NT2/D1 (cell line): ENCODE measurements around a stretch of chr4.

DNA sequence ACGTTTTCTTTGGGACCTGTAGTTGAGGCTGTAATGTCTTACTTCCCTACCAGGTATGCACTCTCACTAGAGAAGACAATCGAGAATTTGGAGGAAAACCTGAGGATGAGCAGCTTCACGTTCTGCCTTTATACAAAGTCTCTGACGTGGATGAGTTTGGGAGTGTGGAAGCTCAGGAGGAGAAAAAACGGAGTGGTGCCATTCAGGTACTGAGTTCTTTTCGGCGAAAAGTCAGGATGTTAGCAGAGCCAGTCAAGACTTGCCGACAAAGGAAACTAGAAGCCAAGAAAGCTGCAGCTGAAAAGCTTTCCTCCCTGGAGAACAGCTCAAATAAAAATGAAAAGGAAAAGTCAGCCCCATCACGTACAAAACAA is 125.8 kb downstream of the TET2 start:
- RRBS, 2 experiments, result no CpG with 5 or more reads among the region's 9 CpGs

GRCh38 chr4:105352825-105353153 is 121.1 kb downstream of the PPA2 start:
- RRBS, 2 experiments, result no CpG with 5 or more reads among the region's 3 CpGs

DNA sequence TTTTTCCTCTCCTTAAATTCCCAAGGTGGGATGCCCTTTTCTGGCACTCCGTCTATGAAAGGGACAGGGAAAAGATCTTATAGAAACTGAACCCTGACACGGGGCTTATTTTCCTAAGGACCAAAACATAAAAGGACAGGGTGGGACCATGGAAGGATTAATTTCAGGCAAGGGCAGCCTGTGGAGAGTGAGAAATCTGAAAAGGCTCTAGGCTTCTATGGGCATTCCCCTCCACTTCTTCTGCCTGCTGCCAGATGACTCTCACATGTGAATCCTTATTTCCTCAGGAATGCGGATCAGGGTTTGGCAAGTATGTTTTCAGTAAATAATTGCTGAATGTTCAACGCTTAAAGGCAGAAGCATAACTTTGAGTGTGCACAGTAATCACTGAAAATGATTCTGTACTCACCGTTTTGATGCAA is 625 bp upstream of the ARHGEF38 start:
- RRBS, 2 experiments, result no CpG with 5 or more reads among the region's 5 CpGs

- RRBS, 2 experiments, result no CpG with 5 or more reads among the region's 1 CpG
Measured at GRCh38 chr4:105645714-105646034, 62.8 kb downstream of the INTS12 start.

- RRBS, 2 experiments, result no CpG with 5 or more reads among the region's 6 CpGs
Measured at GRCh38 chr4:106220138-106220560, 95.9 kb downstream of the TBCK start.

GRCh38 chr4:107034094-107034657 is 1.9 kb downstream of the DKK2 start:
- RRBS, 2 experiments, result 2 to 4% methylated on average over 3 of the region's 32 CpGs

- RRBS, 2 experiments, result 96 to 97% methylated on average over 4 of the region's 9 CpGs
Measured at GRCh38 chr4:107381105-107381306, 339.0 kb downstream of the PAPSS1 start.

DNA sequence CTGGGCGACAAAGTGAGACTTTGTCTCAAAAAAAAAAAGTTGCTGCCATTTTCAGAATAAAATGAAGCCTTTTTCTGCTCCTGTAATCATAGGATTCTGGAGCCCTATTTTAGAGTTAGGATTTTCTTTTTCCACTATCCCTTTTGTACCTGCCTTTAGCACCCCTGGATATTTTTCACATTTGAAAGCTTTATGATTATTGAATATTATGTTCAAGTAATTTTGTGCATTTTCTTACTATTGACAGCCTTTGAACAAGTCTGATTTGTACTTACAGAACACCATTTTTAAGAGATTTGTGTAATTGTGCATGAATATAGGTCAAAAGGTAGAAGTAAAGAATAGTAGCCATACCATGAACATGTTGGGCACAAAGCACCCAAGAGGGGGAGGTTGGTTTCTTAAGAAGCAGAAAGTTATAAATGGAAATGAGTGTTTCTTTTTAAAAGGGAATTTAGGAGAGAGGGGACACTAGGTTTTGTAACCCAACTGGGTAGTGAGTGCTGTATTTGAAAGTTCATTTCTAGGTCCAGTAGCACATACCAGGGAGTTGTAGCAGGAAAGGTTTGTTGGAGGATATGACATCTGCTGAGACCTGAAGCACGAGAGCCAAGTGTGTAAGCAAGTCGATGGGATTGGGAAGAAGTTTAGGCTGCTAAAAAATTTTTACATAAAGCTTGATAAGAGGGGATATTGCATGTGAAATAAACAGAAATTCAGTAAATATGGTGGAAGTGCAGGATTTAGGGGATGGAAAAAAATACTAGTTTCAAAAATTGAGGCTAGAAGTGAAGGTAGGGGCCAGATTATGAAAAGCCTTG is 44.2 kb downstream of the SGMS2 start:
- RRBS, 2 experiments, result no CpG with 5 or more reads among the region's 3 CpGs

DNA sequence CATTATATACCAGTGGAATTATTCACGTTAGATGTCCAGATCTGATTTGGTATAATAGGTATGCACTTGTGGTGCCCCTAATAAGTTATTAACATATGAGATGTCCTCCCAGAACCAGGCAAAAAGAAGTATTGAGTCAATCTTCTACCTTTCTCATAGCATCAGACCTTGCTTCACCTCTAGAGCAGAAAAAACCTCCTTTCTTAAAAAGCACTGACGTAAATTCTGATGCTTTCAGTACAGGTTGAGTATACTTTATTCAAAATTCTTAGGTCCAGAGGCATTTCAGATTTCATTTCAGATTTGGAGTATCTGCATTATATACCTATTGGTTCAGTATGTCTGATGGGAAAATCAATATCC is 22.4 kb downstream of the LEF1 start:
- RRBS, 2 experiments, result no CpG with 5 or more reads among the region's 2 CpGs

GRCh38 chr4:109303145-109303628 is 729 bp upstream of the COL25A1 start:
- RRBS, 2 experiments, result 0% methylated on average over 1 of the region's 11 CpGs; no CpG with 5 or more reads in 1 of the 2 experiments

DNA sequence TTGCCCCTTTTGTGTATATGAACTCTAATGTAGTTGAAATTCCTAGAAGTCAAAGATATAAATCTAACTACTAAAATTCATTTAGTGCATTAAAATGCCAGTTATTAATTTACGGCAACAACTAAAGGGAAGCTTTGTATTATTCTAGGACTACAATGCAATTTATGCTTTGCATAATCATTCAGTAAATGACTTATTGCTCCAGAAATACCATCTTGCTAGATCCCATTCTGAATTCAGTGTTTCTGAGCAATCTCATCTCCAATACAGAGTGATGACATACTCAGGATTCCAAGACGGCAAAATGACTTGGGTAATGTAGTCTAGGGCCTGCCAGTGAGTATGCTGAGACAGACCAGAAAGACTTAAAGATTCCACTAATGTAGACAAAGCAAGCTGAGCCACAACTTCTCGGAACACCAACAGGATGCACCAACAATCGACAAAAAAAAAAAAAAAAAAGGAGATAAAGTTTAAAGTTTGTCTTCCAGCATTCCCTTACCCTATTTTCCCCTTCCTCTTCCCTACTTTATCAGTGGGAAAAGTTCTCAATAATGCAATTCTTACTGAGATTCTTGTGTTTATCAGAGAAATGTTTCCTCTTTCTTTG is 953 bp upstream of the SEC24B start:
- RRBS, 2 experiments, result no CpG with 5 or more reads among the region's 4 CpGs

DNA sequence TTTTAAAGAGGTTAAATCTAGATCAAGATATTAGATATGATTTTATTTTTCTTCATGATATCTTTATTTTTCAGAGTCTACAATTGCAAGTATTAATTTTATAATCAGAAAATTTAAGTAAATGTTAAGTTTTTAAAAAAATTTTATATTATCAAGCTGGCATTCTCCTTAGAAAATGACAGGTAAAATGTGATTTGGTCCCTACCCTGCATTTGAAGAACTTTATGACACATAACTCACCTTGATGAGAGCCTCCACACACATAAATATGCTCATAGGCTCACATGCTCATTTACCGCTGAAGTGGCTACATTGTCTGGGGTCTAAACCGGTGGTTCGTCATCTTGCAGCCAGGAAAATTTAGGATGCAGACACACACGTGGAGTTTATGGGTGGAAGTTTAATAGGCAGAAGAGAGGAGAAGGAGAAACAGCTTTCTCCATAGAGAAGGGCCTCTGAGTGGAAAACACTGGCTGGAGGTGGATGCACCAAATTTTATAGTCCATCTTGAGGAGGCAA is 61.5 kb downstream of the SEC24B start:
- RRBS, 2 experiments, result no CpG with 5 or more reads among the region's 4 CpGs

DNA sequence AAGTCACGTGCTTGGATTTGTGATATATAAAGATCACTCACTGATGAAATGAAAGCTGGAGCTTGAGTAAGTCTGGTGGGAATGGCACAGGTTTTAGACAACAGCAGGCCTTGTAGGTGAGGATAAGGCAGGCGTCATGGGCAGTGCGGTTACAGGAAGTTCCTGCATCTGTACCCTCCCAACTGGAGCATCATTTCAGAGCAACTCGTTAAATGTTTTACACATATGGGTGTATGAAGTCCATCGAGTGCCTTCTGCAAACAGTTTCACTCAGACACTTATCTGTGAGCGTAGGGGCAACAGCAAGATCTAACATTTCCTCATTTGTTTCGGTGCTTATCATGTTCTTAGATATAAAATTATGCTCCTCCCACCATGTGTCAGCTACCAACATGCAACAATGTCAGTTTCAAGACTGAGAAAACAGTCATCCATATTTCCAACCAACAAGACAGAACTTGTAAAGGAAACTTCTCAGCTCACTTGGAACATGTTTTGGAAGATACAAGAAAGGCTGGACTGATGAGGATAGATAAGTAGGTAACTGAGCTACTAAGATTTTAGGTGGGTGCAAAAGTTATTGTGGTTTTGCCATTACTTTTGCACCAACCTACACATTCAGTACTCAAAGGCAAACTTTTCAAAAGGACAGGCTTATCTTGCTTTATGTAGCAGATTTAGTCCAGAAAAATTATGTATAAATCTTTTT is 69.9 kb downstream of the ELOVL6 start:
- RRBS, 2 experiments, result no CpG with 5 or more reads among the region's 7 CpGs

- RRBS, 2 experiments, result no CpG with 5 or more reads among the region's 3 CpGs
Measured at GRCh38 chr4:110287117-110287451, 88.7 kb upstream of the ELOVL6 start.

- RRBS, 2 experiments, result no CpG with 5 or more reads among the region's 1 CpG
Measured at GRCh38 chr4:110342371-110342732, 133.6 kb upstream of the ENPEP start.

DNA sequence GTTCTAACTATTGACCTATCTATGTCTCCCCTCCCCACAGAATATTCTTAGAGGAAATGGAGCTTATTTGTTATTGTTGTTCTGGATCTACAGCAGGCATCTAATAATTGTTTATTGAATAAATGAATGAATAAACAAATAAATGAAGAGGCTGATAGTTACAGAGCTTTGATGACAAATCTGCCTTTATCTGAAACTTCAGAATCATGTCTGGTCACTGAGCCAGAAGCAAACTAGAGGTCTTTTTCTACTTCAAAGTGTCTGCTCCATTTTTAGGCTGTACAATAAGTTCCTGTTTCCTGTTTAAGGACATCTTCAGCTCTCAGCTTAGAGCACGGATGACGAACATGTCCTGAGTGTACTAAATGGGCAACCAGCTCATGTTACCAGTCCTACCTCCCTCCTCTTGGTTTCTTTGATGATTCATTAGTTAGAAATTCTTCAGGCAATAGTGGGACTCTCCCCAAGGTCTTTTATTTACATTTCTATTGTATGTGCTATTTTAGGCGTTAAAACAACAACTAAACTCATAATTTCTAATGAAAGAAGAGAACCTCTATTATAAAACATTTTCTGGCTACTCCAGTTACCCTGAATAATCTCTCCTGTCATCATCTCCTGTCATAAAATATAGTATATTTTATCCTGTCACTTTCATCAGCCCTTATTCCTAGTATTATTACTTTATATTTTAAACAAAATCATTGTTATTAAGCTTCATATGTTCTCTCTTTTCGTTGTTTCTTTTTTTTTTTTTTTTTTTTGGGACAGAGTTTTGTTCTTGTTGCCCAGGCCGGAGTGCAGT is 58.0 kb downstream of the ENPEP start:
- RRBS, 2 experiments, result no CpG with 5 or more reads among the region's 5 CpGs

DNA sequence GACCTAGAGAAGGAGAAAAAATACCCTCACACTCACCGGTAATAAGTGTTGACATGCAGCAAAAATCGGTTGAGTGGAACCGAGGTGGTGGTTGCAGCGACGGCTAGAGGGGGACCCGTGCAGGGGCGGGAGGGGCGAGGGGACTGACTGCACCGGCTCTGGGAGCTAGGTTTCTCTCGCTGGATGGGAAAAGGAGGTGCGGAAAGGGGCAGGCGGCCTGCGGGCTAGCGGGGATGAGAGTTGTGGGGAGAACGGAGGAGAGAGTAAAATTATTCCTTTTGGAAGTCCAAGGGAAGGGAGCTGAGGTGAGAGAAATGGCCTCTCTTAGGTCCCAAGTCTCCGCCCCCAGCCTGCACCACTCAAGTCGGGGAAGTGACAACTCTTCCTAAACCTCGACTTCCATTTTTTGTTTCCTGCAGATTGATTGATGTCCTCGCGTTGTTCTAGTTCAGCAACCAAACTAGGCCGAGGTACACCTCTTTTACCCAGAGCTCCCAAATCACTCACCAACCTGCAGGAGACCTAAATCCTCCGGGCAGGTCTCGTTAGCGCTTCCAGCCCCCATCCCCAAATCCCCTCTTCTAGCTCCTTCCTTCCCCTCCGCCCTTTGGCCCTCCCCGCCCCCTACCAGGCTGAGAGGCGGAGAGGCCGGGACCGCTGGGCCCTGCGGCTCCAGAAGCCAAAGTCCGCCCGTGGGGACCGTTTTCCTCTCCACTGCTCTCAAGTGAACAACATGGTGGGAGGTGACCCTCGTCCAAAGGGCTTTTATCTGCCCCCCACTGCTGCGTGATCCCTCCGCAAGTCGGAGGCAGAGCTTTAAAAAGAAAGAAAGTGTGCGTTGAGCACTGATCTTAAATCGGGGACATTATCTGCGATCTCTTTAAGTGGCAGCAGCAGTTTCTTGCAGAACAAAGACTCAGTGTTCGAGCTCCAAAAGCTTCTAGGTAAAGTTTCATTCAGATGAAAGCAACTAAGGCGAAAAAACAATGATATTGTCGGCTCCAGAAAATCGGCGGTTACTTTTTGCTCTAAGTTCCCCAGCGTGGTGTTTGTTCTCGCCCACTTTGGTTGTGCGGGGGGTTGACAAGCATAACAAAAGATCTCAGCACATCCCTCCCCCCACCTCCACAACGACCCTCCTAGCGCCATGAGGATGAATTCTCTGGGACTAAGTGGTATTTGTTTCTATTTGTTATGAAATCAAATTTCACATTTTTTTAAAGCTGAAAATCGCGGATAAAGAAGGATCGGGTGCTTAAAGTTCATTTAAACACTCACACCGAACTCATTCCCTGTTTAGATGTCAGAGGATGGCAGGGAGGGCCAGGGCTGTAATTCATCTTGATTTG is 7.1 kb downstream of the PITX2 start:
- RRBS, 2 experiments, result 1% methylated on average over 11 of the region's 54 CpGs; no CpG with 5 or more reads in 1 of the 2 experiments

DNA sequence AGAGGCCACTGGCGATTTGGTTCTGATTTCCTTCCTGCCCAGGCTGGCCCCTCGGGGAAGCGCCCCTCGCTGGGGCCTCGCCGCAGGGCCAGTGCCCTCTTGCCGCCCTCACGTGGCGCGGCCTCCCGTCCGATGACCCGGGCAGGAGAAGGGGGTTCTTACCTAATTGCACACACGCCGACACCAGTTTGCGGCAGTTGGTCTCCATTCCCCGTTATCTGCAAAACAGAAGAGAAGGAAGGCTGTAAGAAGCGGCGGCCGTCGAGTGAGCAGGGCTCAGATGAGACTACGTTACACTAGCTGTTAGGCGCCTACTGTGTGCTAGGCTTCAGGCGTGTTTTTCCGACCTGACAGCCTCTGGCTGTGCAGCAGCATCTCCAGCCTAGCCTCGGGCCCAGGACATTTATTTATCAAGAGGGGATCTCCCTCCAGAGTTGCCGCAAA is 9.9 kb upstream of the PITX2 start:
- RRBS, 2 experiments, result no CpG with 5 or more reads among the region's 27 CpGs

DNA sequence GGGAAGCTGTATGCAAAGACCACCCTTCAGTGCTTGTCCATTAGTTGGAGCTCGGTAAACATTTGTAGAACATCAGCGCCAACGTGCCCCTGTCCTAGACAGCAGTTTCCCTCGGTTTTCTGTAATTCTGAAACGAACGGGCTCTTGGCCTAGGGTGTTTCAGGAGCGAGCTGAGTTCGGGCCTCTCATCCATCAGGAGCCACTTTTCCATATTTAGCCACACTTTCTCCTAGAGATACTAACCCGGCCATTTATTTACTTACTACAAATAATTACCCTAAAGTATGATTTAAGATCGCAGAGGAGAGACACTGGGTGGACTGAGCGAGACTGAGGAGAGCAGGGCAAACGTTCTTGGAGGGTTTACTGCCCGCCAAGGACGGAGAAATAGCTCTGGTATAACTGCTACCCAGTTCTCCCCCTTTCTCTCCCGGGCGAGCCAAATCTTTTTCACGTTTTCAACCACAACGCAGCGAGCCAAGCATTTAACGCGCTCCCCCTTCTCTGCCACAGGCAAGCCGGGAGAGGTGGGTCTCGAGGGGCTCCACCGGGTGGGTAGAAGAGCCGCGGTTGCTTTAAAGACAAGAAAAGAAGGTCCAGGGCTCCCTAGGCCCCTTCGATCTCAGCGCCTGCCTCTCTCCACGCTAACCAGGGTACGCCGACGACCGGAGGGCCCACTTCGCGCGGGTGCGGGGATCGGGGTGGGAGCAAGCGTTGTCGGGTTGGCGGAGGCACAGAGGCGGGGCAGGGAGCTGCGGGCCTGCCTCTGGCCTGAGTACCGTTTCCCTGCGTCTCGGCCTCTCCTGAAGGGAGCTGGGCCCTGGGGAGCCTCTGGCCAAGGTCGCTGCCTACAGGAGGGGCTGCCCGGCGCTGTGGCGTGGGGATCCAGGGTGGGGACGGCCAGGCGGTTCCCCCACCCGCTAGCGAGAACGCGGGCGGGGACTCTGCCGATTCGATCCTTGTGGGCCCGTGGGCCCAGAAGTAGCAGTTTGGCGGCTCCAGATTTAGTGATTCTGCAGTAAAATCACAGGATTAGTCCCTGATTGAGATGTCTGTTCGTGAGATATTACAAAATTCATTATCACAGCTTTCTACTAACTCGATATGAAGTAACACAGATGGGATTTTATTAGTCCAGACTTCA is 10.9 kb upstream of the PITX2 start:
- RRBS, 2 experiments, result 0 to 5% methylated on average over 6 to 14 of the region's 63 CpGs